SK-MEL-5 (cell line): ENCODE data around the gene C13orf46.

RAMPAGE:
- cytosol, long total RNA = no peak
- long total RNA = no peak
- nucleus, long total RNA = no peak
Measured at GRCh38 chr13:113834145-113834799, 29.6 kb downstream of the GAS6 start.

DNA sequence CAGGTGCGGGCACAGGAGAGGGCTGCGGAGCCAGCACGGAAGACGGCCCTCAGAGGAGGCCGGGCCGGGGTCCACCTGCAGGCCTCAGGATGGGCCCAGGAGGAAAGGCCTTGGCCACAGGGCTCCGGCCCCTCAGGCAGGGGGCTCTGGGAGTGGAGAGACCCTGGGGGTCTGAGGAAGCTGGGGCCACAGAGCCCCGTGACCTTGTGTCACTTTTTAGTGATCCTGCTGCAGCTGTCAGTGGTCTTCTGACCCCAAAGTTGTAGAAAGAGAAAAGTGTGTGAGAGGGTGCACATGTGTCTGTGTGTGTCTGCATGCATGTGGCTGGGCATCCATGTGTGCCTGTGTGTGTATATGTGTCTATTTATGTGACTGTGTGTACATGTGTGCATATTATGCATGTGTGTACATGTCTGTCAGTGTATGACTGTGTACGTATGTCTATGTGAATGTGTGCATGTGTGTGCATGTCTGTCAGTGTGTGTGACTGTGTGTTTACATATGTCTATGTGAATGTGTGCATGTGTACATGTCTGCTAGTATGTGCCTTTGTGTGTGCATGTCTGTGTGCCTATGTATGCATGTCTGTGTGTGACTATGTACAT lies 5.9 kb downstream of the GAS6 start:
RAMPAGE:
- cytosol, long total RNA = no peak
- long total RNA = no peak
- nucleus, long total RNA = no peak

DNA sequence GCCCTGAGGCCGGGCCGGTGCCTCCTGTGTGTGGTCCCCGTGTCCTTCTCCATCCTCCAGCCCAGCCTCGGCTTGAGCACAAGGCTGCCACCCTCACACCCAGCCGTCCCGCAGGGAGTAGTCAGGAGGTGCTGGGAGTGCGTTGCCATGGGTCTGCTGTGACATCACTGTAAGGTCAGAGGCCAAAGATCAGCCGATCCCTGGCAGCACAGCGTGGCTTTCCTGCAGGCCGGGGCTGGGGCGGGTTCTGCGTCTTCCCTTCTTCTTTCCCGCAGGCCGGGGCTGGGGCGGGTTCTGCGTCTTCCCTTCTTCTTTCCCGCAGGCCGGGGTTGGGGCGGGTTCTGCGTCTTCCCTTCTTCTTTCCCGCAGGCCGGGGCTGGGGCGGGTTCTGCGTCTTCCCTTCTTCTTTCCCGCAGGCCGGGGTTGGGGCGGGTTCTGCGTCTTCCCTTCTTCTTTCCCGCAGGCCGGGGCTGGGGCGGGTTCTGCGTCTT lies at the start of gene C13orf46:
Gene C13orf46 (minus strand): TSS at position 132 of the 491 bp plus-strand sequence.
RAMPAGE:
- cytosol, long total RNA = no peak
- long total RNA = no peak
- nucleus, long total RNA = no peak

RAMPAGE:
- cytosol, long total RNA = no peak
- long total RNA = no peak
- nucleus, long total RNA = no peak
Measured at GRCh38 chr13:114032036-114032518, 58.2 kb upstream of the C13orf46 start.

DNA sequence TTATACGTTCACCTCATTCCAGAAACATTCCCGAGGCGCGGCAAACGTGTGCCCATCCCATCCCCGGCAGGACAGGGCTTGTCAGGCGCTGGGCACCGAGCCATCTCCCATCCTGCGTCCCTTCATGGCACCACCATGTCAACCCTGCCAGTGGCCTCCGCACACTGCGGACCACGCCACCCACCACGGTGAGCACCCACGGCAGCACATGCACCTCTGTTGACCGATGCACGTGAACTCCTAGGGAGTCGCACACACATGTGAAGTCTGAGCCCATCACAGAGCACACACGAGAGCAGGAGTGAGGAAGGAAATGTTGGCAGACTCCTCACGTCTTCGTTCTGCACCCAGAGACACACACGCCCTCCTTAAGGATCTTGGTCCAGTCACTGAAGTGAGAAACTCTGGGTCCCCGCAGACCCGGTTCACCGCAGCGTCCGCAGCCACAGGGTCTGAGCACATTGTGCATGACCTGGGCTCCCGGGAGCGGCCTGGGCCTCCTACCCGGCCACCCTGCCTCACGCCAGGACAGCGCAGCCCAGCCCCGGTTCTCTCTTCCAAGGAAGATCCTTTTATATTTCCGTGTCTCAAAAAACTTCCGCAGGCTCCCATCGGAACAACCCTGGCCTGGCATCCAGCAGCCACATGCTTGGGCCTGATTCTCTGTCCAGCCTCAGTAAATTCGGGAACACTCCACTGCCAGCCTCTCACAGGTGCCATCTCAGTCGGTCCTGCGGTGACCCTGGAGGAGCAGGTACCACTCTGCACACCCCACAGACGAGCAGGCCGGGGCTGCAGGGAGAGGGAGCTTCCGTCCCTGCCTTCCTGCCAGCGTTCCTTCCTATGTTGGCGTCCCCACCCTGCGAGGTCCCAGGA lies 68.5 kb upstream of the C13orf46 start:
RAMPAGE:
- cytosol, long total RNA = no peak
- long total RNA = no peak
- nucleus, long total RNA = no peak

DNA sequence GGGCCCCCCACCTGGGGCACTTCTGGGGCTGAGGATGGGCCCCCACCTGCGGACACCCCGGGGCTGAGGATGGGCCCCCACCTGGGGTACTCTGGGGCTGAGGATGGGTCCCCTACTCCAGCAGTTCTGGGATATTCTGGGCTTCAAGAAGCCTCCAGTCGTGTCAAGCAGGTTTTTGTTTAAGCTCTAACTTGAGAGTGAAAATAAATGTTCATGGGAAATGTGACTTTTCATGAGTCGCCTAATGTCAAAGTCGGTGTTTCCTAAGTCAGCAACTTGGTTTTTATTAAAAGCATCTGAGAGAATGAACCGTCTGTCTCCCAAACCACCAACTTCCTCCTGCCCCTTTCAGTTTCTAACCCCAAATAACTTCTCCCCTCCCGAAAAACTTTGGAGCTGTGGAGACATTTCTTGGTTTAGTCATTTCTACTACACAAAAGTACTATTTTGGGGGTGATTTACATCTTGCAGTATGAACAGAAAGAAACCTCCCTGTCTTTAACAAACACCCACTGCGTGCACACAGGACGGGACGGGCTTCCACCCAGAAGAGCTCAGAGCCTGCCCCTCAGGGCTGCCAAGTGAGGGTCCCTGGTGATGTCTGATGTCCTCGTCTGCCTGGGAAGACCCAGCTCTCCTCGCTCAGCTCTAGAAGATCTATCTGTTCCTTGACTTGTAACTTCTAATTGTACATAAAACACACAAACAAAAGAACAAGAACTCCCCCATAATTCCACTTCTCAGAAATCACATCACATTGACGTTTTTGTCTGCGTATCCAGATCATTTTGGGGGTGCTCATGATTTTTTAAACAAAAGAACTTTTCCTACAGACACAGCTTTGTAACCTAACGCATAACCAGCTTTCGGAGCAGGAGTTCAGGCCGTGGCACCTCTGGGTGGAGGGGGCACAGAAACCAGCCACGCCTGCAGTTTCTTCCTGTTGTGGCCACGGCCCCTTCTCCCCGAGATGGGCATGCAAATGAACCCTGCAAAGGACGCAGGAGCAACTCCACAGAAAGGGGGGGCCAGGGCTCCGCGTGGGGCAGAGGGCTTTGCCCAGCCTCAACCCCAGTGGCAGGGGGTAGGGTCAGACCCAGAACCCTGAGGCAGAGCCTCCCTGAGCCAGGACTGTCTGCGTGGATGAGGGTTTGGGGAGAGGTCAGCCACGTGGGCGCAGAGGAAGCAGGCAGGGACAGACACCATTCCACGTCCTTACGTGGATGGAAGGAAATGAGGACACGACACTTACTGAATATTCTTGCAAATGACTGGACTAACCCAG lies 64.8 kb downstream of the RASA3 start:
RAMPAGE:
- cytosol, long total RNA = no peak
- long total RNA = no peak
- nucleus, long total RNA = no peak

DNA sequence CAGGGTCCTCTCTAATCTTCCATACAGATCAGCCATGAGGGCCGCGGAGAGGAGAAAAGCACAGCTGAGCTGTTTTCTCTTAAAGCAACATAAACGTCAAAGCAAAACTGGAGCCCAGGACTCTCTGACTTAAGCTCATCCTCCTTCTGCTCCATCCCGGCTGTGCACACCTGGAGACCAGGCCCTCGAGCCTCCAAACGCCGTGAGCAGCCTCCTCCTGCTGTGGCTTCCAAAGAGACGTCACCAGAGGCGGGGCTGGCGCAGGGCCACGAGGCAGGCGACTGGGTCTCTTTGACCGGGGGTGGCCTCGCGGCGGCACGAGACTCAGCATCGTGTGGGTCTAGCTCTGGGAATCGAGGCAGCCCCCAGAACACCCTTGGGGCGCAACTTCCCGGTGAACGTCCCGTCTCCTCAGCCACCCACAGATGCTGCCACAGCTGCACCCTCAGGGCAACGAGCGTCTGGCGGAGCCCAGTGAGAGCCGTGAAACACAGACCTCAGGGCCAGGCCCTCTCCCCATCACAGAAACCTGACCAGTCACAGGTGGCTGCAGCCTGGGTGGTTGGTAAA lies 22.8 kb downstream of the RASA3 start:
RAMPAGE:
- cytosol, long total RNA = no peak
- long total RNA = no peak
- nucleus, long total RNA = no peak

RAMPAGE:
- cytosol, long total RNA = no peak
- long total RNA = no peak
- nucleus, long total RNA = no peak
Measured at GRCh38 chr13:114142350-114143566, 10.3 kb upstream of the RASA3 start.

DNA sequence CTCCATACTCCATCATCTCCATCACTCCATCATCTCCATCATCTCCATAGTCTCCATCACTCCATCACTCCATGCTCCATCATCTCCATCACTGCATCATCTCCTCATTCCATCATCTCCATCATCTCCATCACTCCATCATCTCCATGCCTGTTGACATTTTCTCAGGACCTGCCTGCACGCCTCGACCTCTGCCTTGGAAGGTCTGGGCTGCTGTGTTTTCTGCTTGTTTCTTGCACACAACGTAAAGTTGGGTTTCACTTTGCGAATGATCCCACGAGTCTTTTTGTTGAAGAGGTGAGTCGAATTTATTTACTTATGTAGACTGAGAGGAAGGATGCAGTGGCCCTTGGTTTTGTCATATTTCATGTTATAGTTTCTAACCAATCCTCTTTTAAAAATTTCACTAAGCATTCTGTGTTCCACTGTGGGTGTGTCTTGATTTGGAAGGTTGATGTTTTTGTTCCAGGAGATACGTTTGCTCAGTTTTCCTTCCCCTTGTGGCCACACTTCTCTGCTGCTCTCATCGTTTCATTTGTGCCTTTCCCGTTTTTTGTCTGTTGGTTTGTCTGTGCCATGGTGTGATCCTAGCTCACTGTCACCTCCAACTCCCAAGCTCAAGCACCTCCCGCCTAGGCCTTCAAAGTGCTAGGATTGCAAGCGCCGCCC lies 21.5 kb upstream of the RASA3 start:
RAMPAGE:
- cytosol, long total RNA = no peak
- long total RNA = no peak
- nucleus, long total RNA = no peak

GRCh38 chr13:114156347-114156630 lies 22.8 kb upstream of the CFAP97D2 start:
RAMPAGE:
- cytosol, long total RNA = no peak
- long total RNA = no peak
- nucleus, long total RNA = no peak

RAMPAGE:
- cytosol, long total RNA = no peak
- long total RNA = no peak
- nucleus, long total RNA = no peak
Measured at GRCh38 chr13:114166448-114167142, 12.5 kb upstream of the CFAP97D2 start.